Uterus (tissue), 7 donors: Measurements from ENCODE around the genes SUSD1 and KIAA1958.

DNA sequence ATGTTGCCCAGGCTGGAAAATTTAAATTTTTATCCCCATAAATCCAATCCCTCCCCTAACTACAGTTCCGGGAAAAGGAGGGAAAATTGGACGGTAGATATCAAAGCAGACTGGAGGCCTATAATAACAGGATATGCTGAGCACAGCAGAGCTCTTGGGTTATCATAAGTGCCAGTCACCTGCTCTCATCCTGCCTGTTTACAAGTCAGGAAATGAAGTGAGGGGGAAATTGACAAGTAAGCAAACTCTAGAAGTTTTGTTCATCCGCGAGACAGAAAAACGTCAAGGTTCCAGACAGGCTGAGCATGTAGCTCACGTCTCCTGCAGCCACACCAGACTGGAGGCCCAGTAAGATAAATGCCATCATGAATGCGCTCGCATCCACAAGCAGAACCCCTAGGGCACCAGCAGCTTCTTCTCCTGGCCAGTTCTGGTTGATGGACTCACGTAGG is 105.9 kb downstream of the UGCG start:
- PRO-cap, 4 experiments: no peak in any of the 4 experiments
- RAMPAGE, long total RNA, 2 experiments: no peak in any of the 2 experiments
- RRBS: no CpG with 5 or more reads among the region's 9 CpGs

DNA sequence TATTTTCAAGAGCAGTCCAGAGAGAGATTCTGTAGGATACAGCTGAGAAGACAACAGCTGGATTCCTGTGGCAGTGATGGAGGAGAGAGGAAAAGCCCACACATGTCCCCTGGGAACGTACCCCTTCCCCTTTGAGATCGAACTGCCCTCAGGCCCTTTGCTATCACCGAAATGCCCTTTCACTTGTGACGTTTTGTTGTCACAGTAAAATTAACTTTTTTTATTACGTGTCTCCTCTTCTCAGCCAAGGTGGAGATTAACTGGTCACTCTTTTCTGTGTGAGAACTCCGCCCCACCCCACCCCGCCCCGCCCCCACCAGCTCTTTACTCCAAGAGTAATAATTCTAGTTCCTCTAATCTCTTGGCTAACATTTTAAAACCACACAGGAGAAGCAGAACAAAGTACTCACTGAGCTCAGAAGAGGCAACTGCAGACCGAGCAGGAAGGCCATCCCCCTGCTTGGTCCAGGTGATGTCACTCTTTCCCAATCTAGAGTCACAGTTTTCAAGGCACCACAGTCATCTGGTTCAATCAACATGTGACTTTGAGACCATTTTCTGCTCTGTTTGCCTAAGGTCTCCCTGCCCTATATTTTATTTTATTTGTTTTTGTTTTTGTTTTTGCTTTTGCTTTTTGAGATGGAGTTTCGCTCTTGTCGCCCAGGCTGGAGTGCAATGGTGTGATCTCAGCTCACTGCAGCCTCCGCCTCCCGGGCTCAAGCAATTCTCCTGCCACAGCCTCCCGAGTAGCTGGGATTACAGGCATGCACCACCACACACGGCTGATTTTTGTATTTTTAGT is 105.5 kb downstream of the SUSD1 start:
- PRO-cap, 4 experiments: peak in 2 of 4 experiments; most common minus-strand start position 462 of the sequence (in 1)
- RAMPAGE, long total RNA, 2 experiments: no peak in any of the 2 experiments
- RRBS: no CpG with 5 or more reads among the region's 15 CpGs

DNA sequence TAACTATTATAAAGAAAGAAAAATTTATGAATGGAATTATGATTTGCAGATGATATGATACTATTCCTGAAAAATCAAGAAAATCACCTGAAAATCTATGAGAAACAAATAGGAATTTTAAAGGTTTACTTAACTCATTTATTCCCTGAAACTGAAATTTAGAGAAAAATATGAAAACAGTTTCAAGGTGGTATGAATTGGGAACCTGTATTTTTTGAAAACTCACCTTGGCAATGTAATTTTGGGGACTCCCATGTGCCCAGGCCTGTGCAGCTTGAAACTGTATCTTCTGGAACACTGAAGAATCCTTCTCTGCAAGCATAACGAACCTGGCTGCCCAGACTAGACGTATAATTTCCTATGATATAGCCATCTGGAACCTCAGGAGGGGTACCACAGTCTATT is 33.0 kb downstream of the SUSD1 start:
- PRO-cap, 4 experiments: no peak in any of the 4 experiments
- RAMPAGE, long total RNA, 2 experiments: no peak in any of the 2 experiments
- RRBS: no CpG with 5 or more reads among the region's 2 CpGs

GRCh38 chr9:112169261-112169883 is 5.7 kb downstream of the SUSD1 start:
- PRO-cap, 4 experiments: no peak in any of the 4 experiments
- RAMPAGE, long total RNA, 2 experiments: no peak in any of the 2 experiments
- RRBS: no CpG with 5 or more reads among the region's 8 CpGs

GRCh38 chr9:112174955-112175596 is at the start of gene SUSD1:
SUSD1 (minus strand) TSS chr9:112175297.
- PRO-cap, 4 experiments: peak in 3 of 4 experiments; most common plus-strand start chr9:112175327 (in 2); most common minus-strand start chr9:112175269 (in 1)
- RAMPAGE, long total RNA, 2 experiments: no peak in any of the 2 experiments
- RRBS: 2% methylated on average over 54 of the region's 80 CpGs

DNA sequence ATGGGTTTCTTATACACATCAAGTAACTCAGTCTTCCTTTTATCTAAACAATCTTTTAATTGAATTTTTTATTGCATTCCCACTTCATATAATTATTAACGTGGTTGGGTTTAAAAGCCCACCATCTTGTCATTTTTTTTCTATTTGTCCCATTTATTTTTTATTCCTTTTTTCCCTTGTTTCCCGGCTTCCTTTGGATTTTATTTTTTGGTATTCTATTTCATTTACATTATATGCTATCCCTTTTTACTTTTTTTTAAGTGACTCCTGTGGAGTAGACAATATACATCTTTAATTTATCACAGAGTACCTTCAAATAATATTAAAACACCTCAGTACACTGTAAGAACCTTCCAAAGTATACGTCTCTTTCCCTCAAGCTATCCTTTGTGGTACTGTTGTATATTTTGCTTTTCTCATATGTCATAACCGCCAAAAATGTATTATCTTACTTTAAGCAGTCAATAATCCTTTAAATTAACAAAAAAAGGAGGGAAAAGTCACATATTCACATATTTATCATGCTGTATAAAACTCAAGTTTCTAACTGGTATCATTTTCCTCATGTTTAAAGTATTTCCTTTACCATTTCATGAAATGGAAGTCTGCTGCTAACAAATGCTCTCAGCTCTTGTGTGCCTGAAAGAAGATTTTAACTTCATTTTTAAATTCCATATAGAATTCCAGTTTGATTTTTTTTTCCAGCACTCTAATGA is 47.1 kb downstream of the PTBP3 start:
- PRO-cap, 4 experiments: no peak in any of the 4 experiments
- RAMPAGE, long total RNA, 2 experiments: no peak in any of the 2 experiments
- RRBS: no CpG with 5 or more reads among the region's 4 CpGs

- PRO-cap, 4 experiments: no peak in any of the 4 experiments
- RAMPAGE, long total RNA, 2 experiments: no peak in any of the 2 experiments
- RRBS: no CpG with 5 or more reads among the region's 7 CpGs
Measured at GRCh38 chr9:112309002-112309614, 24.3 kb downstream of the PTBP3 start.

DNA sequence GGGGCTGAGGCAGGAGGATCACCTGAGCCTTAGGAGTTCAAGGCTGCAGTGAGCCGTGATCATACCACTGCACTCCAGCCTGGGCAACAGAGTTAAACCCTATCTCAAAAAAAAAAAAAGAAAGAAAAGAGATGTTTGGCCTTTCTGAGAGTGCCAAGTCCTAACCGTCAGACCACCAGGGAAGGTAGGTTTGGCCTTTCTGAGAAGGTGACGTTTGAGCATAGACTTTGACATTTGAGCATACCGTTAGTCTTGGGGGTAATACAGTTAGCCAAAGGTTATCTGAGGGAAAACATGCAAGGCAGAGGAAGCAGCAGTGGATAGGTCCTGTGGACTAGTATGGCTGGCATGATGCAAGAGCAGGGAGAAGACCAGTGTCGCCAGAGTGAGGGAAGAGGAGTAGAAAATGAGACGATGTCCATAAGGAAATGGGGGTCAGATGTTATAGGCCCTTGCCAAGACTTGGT is 50.1 kb downstream of the HSDL2 start:
- PRO-cap, 4 experiments: no peak in any of the 4 experiments
- RAMPAGE, long total RNA, 2 experiments: no peak in any of the 2 experiments
- RRBS: no CpG with 5 or more reads among the region's 6 CpGs

GRCh38 chr9:112486247-112487334 is at the start of gene KIAA1958:
KIAA1958 (plus strand) TSS chr9:112486827.
- PRO-cap, 4 experiments: peak in 4 of 4 experiments; most common plus-strand start chr9:112486850 (in 4); most common minus-strand start chr9:112486751 (in 4)
- RAMPAGE, long total RNA, 2 experiments: no peak in any of the 2 experiments
- RRBS: 3% methylated on average over 43 of the region's 139 CpGs

- PRO-cap, 4 experiments: peak in 4 of 4 experiments; most common plus-strand start chr9:112751691 (in 4); most common minus-strand start chr9:112751546 (in 2)
- RAMPAGE, long total RNA, 2 experiments: no peak in any of the 2 experiments
- RRBS: 1% methylated on average over 12 of the region's 36 CpGs
Measured at GRCh38 chr9:112751261-112752099, 920 bp downstream of the SNX30 start.

GRCh38 chr9:112760337-112760698 is 9.8 kb downstream of the SNX30 start:
- PRO-cap, 4 experiments: no peak in any of the 4 experiments
- RAMPAGE, long total RNA, 2 experiments: no peak in any of the 2 experiments
- RRBS: no CpG with 5 or more reads among the region's 3 CpGs

DNA sequence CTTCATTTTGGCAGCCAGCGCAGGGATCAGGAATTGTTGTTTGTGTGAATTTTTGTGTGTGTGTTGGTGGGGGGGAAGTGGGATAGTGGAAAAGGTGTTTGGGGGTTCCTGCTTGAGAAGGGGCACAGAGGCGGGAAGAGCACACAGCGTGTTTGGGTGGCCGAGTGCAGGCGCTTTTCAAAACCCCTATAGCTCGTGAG is 11.5 kb downstream of the SNX30 start:
- PRO-cap, 4 experiments: peak in 3 of 4 experiments; most common plus-strand start position 119 of the sequence (in 3)
- RAMPAGE, long total RNA, 2 experiments: no peak in any of the 2 experiments
- RRBS: no CpG with 5 or more reads among the region's 6 CpGs

GRCh38 chr9:112839785-112840280 is 50.8 kb downstream of the SLC46A2 start:
- PRO-cap, 4 experiments: no peak in any of the 4 experiments
- RAMPAGE, long total RNA, 2 experiments: no peak in any of the 2 experiments
- RRBS: no CpG with 5 or more reads among the region's 5 CpGs

DNA sequence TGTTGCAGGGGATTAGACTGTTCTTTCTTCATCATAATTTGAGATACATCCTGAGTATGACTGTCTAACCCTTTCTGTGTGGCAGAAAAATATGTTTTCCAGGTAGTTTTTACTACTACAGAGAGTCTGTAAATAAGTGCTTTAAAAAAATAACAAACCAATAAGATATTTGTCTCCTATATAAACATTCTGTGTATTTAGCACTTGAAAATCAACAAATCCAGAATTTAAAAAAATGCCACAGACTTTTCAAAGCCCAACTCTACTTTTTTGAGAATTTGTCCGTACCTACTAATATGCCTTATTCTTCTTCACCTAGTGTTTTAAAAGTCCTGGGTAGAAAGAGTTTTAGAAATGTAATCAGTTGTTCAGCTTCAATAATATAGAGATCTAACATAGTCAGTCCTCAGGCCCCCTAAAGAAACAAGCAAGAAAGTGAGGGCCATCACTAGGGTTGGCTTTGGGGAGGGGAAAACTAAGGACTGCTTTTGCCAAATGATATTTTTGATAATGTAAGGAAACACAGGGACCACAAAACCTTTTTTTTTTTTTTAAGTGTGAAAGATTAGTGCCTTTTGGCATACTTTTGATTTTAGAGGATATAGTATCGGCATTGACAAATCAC is 17.5 kb downstream of the SLC46A2 start:
- PRO-cap, 4 experiments: no peak in any of the 4 experiments
- RAMPAGE, long total RNA, 2 experiments: no peak in any of the 2 experiments
- RRBS: no CpG with 5 or more reads among the region's 2 CpGs

- PRO-cap, 4 experiments: no peak in any of the 4 experiments
- RAMPAGE, long total RNA, 2 experiments: no peak in any of the 2 experiments
- RRBS: 83% methylated on average over 2 of the region's 8 CpGs
Measured at GRCh38 chr9:113155754-113156427, 5.1 kb downstream of the SLC31A2 start.

GRCh38 chr9:113341597-113342251 is 1.6 kb upstream of the WDR31 start:
- PRO-cap, 4 experiments: peak in 1 of 4 experiments; most common minus-strand start chr9:113341846 (in 1)
- RAMPAGE, long total RNA, 2 experiments: no peak in any of the 2 experiments
- RRBS: no CpG with 5 or more reads among the region's 7 CpGs

DNA sequence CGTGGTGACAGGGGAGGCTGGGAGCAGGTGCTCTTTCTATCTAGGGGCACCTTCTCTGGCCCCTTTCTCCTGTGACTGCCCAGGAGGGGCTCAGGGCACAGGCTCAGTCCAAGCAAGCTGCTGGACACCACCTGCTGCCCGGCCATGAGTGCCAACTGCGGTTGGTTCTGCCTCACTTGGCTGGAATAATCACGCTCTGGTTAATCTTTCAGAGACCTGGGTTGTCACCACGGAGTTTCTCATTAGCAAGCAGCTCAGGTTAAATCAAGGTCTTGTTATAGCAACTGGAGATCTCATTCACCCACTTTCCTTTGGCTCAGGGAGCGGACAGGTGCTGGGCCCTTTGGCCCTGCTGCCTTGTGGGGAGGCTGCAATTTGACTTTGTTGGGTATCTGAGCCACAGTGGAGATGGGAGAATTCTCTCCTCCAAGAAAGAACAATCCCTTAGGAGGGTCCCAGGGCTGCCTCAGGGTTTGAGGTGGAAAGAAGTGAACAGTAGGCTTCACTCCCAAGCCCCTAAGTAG is 487 bp downstream of the RGS3 start:
- PRO-cap, 4 experiments: peak in 2 of 4 experiments; most common plus-strand start position 304 of the sequence (in 2); most common minus-strand start position 157 of the sequence (in 2)
- RAMPAGE, long total RNA, 2 experiments: no peak in any of the 2 experiments
- RRBS: no CpG with 5 or more reads among the region's 6 CpGs

GRCh38 chr9:113510965-113511794 is 47.7 kb downstream of the RGS3 start:
- PRO-cap, 4 experiments: no peak in any of the 4 experiments
- RAMPAGE, long total RNA, 2 experiments: no peak in any of the 2 experiments
- RRBS: no CpG with 5 or more reads among the region's 8 CpGs

GRCh38 chr9:113536017-113536713 is 72.6 kb downstream of the RGS3 start:
- PRO-cap, 4 experiments: no peak in any of the 4 experiments
- RAMPAGE, long total RNA, 2 experiments: no peak in any of the 2 experiments
- RRBS: no CpG with 5 or more reads among the region's 14 CpGs

- PRO-cap, 4 experiments: no peak in any of the 4 experiments
- RAMPAGE, long total RNA, 2 experiments: no peak in any of the 2 experiments
- RRBS: no CpG with 5 or more reads among the region's 3 CpGs
Measured at GRCh38 chr9:113583216-113583611, 119.7 kb downstream of the RGS3 start.